Mesenchymal stem cell of adipose (primary cell): ENCODE measurements around the genes THAP12 and LRRC32.

DNA sequence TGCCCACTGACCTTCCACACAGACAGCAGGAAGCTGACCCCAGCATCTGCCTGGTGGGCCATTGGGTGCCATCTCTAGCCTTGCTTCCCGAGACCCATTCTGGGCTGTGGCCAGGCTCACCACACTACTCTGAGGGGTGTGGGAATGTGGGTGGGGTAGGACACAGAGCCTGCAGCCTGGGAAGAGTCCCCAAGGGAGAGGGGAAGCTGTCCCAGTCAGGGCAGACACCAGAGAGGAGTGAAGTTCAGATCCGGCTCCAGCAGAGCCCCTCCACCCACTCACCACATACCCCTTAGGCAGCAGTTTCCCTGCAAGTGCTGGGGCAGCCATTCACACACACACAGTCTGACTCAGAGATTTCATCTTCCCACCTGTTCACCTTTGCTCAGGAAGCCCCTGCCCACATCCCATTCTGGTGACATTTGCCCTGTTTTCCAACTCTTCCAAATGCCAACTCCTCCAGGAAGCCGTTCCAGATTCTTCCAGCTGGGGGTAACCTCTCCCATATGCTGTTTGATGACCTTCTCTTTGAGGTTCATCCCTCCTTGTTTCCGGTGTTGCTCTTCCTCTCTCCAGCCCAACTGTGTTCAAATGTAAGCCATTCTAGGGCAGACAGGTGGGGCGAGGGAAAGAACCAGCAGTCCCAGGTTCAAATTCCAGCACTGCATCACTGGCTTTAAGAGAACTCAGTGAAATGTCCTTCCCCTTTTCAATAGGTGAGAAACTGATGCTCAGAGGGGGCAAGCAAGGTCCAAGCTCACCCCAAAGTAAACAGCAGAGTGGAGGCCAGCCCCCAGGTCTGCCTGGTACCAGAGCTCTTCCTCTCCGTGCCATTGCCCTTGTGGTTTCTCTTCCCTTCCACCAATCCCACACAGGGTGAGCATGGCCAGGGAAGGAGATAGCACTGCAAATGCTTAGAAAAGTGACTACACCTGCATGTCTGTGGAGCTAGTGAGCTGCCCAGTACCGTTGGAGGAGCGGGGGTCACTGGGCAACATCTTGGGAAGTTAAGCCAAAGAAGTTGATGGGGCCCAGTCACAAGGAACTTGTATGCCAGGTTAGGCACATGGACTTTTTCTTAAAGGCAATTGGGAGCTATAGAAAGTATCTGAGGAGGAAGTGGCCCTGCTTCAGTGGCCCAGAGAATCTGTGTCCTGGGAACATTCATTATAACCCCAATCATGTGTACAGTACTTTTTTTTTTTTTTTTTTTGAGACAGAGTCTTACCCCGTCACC is 2.2 kb downstream of the SLCO2B1 start:
- CAGE, long polyA plus RNA: no peak

DNA sequence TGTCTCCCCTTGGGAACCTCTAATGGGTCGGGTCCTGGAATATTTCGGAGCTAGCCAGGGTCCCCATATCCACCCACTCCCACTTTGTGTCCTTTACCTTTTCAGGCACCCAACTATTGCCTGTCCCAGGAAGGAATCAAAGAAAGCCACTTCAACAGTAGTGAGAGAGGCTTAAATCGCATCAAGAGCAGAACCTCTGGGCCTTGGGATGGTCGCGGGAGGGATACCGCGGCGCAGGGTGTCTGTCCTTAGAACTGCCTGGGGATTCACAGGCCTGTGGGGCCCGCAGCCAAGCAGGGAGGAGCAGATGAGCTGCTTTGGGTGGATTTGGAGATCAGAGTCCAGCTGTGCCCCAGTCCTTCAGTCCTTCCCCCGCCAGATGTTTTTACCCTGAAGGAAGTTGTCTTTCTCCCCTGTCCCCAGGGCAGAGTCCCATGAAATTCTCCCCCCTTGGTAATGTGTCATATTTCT is 13.4 kb downstream of the SLCO2B1 start:
- CAGE, long polyA plus RNA: no peak

- CAGE, long polyA plus RNA: no peak
Observed at GRCh38 chr11:75350149-75351000, 1.1 kb downstream of the ARRB1 start.

- CAGE, long polyA plus RNA: no peak
Observed at GRCh38 chr11:75476709-75477448, 43.9 kb upstream of the KLHL35 start.

DNA sequence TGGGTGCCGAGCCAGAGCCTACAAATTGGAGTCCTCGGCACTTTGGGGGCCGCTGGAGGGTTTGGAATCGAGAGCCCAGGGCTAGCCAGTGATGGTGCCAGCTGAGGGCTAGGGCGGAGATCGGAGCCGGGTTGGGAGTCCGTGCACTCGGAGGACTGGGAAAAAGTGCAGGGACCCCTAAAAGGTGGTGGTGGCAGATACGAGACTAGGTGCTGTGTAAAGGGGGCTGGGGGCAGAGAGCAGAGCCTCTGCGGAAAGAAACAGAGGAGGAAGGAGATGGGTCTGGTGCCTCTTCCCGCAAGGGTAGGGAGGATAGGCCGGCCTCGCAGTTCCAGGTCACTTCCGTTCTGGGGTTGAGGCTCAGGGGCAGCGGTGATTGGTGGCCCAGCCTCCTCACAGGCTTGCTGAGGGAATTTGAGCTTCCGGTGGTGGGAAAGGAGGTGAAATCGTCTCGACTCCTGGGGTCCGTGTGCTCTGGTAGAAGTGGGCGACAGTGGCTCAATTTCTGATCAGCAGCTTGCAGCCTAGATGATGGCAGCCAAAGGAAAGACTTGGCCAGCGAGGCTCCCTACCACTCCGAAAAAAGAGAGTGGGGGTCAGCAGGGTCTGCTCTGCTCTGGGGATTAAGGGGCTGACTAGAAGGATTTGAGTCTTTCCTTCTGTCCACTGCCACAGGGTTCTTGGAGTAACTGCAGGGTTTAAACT is 521 bp downstream of the SERPINH1 start:
- CAGE, long polyA plus RNA: no peak

GRCh38 chr11:75576376-75577057 is 14.5 kb downstream of the SERPINH1 start:
- CAGE, long polyA plus RNA: no peak

GRCh38 chr11:75598959-75599319 is 36.9 kb downstream of the SERPINH1 start:
- CAGE, long polyA plus RNA: no peak

DNA sequence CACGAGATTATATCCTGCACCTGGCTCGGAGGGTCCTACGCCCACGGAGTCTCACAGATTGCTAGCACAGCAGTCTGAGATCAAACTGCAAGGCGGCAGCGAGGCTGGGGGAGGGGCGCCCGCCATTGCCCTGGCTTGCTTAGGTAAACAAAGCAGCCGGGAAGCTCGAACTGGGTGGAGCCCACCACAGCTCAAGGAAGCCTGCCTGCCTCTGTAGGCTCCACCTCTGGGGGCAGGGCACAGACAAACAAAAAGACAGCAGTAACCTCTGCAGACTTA is 19.7 kb upstream of the DGAT2 start:
- CAGE, long polyA plus RNA: no peak

DNA sequence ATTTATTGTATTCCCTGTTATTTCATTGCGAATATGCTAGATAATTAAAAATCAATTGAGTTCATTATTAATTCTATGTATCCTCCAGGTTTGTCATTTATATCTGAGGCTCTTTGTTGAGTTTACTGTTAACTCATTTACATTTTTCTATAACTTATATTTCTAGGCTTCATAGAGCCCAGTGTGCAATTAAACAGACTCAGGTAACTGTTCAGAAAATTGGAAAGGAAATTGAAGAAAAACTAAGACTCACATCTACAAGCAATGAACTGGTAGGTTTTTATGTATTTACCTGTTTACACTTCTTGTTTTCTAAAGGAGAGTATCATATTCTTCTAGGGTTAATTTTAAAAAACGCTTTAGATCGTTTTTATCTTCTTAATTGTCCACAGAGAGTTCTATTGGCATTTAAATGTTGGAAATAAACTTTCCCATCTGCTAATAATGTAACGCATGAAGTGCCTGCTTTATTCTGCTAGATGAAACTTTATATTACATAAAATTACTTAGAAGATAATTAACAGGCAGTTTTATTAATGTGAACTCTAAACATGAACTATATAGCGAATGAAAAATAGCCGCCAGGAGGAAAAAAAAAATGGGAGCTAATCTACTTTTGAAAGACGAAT is 146.4 kb downstream of the UVRAG start:
- CAGE, long polyA plus RNA: no peak

DNA sequence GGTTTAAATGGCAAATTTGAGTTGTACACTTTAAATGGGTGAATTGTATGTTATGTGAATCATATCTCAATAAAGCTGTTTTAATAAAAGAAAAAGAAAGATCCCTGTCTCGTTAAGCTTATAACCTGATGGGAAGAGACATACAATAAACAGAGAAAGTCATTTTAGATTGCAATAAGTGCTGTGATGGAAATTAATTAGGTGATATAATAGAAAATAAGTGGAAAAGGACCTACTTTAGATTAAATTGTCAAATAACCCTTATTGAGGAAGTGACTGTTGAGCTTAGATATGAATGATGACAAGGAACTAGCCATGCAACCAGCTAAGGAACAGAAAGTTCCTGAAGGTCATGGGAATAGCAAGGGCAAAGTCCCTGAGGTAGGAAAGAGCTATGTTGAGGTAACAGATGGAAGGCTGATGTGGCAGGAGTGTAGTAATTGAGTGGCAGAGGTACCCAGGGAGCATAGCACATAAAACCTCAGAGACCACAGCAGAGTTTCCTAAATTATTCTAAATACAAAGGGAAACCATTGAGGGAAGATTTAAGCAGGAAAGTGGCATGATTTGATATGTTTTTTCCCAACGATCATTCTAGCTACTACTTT is 135.2 kb downstream of the WNT11 start:
- CAGE, long polyA plus RNA: no peak

DNA sequence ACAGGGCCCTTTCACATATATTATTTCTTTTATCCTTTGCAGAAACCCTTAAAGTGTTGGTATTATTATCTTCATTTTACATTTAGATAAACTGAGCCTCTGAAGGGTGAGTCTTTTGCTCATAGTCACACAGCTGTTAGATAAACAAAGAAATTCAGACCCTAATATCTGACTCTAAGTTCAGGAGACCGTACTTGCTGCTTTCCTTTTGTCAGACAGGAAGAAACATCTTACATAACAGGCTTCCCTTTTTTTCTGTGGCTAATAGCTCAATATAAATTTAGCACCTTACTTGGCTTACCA is 128.8 kb downstream of the WNT11 start:
- CAGE, long polyA plus RNA: no peak

- CAGE, long polyA plus RNA: no peak
Observed at GRCh38 chr11:76147339-76147808, 58.9 kb downstream of the WNT11 start.

DNA sequence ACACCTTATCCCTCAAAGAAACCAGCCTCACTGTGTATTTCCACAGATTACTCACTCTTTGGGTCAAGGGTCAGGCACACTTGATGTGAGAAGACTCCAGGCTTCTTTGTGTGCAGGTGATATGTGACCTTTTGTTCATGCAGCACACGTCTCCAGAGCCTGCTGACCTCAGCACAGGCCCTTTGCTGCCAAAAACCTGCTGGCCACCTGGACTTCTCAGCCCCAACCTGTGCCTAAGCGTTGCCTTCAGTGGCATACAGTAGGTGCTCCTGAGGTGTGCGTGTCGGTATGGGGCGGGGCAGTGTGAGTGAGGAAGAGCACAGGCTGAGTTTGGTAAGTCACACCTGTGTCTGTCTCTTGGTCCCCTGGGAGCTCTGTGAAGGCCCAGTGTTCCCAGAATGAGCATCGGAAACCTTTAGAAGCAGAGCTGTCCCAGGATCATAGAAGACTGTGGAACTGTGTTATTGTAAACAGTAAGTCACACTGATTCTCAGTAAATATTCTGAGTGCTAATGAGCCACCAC is 58.0 kb downstream of the WNT11 start:
- CAGE, long polyA plus RNA: no peak

DNA sequence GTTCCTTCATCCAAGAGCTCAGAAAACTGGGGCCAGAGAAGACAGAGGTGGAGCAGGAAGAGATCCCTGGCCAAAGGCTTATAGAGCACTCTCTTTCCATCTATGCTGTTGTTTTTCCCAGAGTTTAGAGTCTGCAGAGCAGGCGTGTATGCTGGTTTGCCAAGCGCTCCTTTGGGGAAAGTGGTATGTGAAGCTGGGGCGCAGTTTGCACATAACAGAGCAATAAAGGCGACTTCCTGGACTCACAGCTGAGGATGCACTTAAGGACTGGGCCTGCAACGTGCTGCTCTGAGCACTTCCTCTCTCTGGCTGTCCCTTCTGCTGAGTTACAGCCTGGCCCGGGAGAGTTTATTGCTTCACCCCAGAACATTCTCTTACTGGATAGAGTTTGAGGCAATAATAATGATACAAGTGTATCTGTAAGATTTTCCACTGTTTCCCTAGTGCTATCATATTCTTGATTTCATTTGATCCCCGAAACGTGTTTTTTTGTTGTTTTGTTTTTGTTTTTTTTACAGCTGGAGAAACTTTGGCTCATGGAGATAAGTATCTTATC is 41.7 kb downstream of the THAP12 start:
- CAGE, long polyA plus RNA: no peak

DNA sequence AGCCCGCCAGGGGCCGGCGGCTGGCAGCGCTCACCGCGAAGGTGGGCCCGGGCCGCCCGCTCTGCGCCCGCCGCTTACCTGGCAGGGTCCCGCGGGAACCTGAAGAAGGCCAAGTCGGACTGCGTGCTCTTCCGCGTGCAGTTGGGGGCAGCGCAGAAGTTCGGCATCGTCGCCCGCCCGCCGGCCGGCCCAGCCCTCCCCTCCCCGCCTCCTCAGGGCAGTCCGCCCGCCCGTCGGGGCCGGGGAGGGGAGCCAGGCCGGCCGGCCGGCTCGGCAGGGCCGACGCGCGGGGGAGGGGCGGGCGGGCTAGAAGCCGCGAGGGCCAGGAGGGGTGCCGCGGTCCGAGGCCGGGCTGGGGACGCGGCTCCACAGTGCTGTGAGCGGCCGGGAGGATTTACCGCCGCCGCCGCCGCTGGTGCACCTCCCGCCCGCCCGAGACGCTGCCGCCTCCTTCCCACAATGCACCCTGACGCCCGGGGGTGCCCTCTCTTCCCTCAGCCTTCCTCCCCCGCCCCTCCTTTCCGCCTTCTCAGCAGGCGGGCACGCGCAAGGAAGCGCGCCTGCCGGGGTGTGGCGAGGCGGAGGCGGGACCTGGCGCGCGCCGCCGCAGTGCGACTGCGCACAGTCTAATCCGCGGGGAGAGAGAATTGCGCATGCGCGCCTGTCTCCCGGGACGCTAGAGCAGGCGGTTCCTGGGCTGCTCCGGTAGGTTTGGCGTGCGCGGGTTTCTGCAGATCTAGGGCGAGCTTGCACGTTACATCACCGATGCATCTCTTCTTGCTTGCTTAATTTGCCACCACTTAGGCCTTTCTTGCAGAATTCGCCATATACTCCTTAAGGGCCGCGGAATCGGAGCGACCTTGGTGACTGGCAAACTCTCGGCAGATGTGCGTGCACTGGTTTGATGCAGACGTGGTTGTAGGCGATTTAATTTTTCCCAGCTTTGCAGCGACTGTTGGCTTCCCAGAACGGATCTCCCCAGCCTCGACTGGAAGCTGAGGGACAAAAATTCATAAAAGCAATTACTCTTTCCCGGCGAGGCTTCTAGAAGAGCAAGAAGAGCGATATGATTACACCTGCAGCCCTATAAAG is at the start of gene THAP12:
TSS of gene THAP12 (minus strand) at position 463 of the 1,092 bp plus-strand sequence.
- CAGE, long polyA plus RNA: no peak

DNA sequence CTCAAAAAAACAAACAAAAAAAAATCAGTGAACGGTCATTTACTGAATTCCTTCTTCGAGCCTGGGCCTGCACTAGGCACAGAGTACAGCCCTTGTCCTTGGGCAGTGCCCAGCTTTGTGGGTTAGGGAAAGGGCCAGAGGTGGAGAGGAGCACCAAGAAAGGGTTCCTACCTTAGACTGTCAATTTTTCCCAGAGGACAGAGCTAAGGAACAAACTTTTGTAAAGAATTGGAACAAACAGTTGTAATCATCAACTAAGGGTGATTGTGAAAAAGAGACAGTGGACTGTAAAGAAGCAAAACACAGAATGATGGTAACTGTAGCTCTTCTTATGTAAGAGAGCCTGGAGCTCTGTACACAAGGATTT is 10.8 kb downstream of the GVQW3 start:
- CAGE, long polyA plus RNA: no peak

- CAGE, long polyA plus RNA: no peak
Observed at GRCh38 chr11:76606164-76606890, 64.2 kb downstream of the LRRC32 start.

GRCh38 chr11:76642168-76642743 is 28.3 kb downstream of the LRRC32 start:
- CAGE, long polyA plus RNA: no peak

DNA sequence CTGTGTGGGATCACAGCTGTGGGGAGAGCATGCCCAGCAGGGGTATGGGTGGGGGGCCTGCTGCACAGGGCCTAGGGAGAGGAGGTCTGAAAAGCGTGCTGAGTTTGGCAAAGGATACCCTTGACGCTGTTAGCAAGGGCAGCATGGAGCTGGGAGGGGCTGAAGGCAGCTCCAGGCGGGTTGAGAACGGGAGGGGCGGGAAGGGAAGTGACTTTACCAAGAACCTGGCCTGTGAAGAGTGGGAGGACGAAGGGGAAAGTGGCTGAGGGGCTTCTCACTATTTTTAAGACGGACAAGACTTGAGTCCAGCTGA is 13.8 kb downstream of the LRRC32 start:
- CAGE, long polyA plus RNA: no peak

DNA sequence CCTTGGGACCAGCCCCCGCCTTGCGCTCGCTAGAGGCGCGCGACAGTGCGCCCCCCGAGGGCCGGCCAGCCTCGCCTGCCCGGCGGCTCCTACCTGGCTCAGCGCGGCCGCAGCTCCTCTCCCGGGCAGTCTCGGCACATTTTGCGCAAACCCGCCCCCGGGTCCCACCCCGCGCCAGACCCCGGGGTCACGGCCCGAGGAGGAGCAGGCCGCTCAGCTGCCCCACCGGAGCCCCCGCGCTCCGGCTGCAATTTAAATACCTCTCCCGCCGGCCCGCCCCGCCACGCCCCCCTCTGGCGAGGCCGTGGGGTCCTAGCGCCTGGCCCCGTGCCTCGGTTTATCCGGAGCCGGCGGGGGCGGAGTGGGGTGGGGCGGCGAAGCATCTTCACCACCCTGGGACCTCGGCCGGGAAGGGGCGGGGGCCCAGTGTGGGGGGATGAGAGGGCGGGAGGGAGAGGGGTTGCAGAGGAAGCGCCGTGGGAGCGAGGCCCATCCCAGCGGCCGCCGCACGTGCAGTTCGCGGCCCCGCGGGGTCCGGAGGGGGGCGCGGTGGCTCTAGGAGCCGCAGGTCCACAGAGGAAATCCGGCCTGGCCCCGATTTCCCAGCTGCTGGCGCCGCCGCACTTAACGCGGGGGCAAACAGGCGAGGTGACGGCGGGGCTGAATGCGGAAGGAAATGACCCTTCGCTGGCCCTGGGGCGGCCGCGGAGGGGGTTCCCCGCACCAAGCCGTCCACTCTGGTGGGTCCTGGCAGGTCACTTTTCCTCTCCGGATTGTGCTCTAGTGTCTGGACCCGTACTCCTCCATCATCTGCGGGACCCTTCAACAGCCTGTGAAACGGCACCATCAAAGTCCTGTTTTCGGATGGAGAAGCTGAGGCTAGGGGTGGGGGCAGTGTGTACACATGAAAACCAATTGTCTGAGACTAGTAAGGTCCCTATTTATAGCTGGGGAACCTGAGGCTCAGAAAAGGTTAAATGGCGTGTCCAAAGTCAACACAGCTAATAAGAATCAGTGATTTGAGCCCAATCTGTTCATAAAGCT is at the start of gene LRRC32:
TSS of gene LRRC32 (minus strand) at position 227 of the 1,044 bp plus-strand sequence.
- CAGE, long polyA plus RNA: no peak